ENCODE data around the gene CLDN19.

GRCh38 chr1:42165285-42166162, 979 bp upstream of the GUCA2A start:
- RRBS: no CpG with 5 or more reads among the region's 15 CpGs

GRCh38 chr1:42177553-42178015, 13.0 kb upstream of the GUCA2A start:
- RRBS: no CpG with 5 or more reads among the region's 6 CpGs

- RRBS: no CpG with 5 or more reads among the region's 2 CpGs
Observed at GRCh38 chr1:42484484-42484683, 21.3 kb downstream of the CCDC30 start.

DNA sequence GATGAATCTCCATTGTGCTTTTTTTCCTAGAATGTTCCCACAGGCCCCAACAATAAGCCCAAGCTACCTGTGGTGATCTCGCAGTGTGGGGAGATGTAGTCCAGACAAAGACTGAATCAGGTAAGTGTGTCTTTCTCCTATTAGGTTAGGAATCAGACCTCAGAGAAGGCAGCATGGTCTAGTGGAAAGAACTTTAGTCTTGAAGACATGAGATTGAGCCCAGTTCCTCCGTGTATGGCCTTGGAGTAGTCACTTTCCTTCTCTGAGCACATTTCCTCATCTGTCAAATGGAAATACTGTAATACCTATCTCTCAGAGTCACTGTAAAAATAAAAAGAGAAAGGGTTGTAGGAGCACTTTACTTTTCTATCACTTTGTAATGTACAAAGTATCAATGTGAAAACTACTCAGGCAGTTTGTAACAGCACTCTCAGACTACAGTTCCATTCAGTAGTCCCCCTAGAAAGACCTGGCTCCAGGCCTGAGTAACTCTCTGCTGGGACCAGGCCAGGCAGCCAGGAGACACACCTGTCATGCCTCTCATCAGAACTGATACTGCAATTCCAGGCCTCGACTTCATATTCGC, 9.2 kb downstream of the PPIH start:
- RRBS: no CpG with 5 or more reads among the region's 4 CpGs

DNA sequence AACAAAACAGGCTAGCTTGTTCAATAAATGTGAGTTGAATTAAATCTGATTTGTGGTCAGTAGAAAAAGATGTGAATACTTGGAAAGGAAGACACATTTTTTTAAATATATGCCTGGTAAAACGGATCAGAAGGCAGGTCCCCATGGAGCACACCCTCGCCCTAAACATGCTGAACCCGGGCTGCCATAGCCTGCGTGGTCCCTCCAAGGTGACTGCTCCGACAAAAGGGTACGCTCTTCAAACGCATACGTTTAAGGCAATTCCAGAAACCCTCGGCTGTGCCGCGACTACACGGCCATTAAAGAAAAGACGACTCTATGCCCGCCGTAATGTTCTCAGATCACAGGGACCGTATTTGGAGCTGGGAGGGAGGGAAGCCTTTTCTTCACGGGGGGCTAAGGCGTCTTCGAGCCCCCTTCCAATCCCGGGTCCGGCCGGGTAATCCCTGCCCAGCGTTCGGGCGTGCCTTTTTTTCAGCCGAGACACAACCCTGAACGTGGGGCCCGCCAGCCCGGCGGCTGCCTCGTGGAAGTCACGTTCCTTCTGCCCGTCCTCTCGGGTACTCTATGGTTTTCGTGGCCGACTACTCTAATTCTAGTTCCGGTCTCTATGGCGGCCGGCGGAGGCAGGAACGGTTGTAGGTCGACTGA, 482 bp upstream of the YBX1 start:
- RRBS: 2% methylated on average over 14 of the region's 42 CpGs

- RRBS: no CpG with 5 or more reads among the region's 4 CpGs
Observed at GRCh38 chr1:42717704-42718225, 22.3 kb downstream of the CLDN19 start.

DNA sequence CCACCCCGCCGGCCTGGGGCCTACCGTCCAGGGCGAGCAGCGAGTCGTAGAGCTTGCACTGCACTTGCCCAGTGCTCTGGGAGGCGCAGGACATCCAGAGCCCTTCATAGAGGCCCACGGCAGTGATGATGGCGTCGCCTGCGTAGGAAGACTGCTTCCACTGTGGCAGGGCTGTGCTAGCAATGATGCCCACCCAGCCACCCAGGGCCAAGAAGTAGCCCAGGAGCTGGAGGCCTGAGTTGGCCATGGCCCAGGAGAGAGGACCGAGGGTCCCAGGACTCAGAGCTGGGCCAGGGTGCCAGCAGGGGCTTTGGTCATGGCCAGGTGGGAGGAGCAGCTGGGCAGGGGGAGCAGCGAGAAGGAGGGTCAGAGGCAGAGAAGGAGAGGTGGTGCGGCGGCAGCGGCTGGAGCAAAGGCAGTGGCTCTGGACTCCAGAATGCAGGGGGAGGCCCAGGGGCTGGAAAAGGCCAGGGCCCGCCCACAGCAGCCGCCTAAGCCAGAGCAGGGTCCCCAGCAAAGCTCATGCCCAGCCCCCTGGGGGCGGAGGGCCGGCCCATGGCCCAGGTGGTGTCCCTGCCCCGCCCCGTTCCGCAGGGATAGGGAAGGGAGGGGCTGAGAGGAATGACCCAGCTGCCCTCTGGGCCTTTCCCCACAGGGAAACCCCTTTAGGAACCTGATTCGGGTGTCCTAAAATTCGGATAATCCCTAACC, at the start of gene CLDN19:
Gene CLDN19 (minus strand): TSS at position 420 of the 711 bp plus-strand sequence.
- RRBS: no CpG with 5 or more reads among the region's 25 CpGs

DNA sequence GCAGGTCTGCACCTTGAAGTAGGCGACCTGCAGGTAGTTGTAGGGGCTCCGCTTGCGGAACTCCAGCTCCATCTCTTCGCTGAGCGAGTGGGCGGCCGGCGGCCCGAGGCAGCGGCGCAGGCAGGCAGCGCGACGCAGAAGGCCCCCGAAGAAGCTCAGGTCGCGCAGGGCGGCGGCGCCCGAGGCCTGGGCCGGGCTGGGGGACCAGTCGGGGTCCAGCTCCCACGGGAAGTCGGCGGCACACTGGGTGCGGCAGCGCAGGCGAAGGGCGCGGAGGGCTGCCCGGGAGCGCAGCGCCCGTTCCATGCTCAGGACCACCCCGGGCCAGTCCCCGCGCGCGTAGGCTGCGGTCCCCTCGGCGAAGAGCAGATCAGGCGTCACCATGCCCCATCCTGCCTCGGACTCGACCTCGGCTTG, 325 bp downstream of the P3H1 start:
- RRBS: under 1% methylated on average over 29 of the region's 47 CpGs

- RRBS: no CpG with 5 or more reads among the region's 10 CpGs
Observed at GRCh38 chr1:42825145-42825860, 8.1 kb upstream of the SVBP start.

- RRBS: 1% methylated on average over 36 of the region's 61 CpGs
Observed at GRCh38 chr1:42924379-42925677, 33.8 kb downstream of the SLC2A1 start.

GRCh38 chr1:42940692-42941635, 17.7 kb downstream of the SLC2A1 start:
- RRBS: no CpG with 5 or more reads among the region's 16 CpGs

- RRBS: no CpG with 5 or more reads among the region's 1 CpG
Observed at GRCh38 chr1:42951314-42952015, 7.2 kb downstream of the SLC2A1 start.

DNA sequence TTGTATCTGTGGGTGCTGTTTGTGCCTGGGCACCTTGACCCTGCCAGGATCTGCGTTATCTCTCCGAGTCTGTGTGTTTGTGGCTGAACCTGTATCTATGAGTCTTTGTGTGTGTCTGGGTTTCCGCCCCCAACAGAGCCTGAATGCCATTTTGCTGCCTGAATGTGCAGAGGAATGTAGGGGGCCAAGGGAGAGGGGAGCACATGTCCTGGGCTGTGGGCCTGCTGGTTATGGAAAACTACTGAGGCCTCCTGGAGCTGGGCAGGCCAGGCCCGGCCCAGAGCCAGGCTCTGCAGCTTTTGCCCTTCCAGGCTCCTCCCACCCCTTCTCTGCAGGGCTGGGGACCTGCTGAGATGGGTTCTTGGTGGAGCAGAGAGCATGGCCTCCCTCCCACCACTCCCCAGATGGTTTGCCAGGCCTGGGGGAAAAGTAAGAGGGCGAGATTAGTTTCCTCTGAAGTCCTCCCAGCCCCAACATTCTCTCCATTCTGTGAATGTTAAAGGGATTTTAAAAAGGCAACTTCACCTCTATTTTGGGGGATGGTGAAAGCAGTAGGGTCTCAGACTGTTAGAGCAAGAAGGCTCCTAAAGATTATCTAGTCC, 77.9 kb upstream of the CFAP144 start:
- RRBS: no CpG with 5 or more reads among the region's 5 CpGs

GRCh38 chr1:43120260-43120799, 27.4 kb upstream of the CFAP144 start:
- RRBS: no CpG with 5 or more reads among the region's 20 CpGs

DNA sequence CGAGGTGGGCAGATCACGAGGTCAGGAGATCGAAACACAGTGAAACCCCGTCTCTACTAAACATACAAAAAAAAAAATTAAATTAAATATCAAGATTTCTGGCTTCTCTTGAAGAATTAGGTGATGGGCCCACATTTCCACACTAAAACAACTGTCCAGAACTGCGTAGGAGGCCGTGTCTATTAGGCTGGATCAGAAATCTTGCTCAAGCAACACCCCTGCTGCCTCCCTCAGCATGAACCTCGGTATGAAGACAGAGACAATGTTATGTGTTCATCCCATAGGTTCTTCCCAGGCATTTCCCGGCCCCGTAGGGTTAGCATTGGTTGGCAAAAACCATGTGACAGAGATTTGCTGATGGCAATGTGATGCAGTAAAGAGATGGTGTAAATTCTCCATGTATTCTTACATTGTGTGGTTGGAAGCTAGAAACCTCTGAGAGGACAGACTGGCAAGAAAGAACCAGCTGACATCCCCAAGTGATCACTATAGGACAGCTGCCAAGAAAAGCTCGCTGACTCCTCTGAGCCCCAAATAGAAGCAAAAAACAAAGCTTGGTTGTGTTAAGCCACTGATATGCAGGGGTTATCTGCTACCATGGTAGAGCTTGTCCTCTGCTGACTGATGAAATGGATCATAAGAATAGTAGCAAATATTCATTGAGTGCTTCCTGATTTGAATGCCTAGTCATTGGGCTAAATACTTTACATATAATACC, 10.1 kb upstream of the CFAP144 start:
- RRBS: no CpG with 5 or more reads among the region's 10 CpGs

DNA sequence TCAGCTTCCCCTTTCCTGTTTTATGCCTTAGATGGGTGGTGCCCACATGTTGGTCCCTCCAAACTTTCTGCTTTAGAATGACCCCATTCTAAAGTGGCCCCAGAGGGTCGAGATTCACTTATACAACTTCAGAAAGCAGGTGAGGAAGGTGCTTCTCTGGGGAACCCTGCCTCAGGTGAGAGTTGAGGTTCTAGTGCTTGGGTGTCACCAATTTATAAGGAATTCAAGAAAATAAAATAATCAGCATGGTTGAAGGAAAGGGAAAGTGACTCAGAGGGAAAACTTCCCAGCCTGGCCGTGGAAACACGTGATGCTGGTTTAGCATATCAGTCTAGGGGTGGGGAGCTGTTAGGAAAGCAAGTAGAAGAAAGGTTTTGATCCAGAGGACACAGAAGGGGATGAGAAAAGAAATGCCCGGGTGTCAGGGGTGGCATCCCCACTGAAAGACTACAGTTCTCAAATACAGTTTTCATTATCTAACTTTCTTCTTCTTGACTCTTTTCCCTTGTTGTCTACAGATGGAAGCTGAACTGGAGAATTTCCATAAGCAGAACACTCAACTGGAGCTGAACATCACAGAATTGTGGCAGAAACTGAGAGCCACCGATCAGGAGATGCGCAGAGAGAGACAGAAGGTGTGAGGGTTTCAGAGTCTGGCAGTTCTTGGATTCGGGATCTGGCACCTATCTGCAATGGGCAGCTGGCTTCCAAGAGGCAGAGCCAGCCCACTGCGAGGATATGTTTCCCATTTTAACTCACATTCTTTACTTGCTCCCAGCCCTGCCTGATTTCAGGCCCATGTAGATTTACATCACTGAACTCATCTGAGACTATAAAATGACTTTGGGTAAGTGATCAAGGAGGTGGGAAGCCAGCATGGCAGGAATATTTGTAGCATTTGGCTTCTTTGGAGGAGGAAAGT, 37.5 kb upstream of the TMEM125 start:
- RRBS: no CpG with 5 or more reads among the region's 8 CpGs

GRCh38 chr1:43267005-43267850, 2.6 kb upstream of the TMEM125 start:
- RRBS: no CpG with 5 or more reads among the region's 9 CpGs

DNA sequence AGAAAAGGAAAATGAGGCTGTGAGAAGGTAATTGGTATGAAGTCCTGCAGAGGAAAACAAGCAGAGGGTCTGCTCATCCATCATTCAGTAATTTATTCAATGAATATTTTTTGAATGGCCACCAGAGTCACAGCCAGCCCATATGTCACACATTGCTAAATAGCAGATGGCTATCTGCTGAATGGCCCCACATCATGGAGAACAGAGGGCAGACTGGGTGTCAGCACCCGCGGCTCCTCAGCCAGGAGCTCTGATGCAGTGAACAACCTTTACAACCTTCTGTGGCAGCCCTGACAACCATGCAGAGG, 2.6 kb upstream of the C1orf210 start:
- RRBS: no CpG with 5 or more reads among the region's 2 CpGs

DNA sequence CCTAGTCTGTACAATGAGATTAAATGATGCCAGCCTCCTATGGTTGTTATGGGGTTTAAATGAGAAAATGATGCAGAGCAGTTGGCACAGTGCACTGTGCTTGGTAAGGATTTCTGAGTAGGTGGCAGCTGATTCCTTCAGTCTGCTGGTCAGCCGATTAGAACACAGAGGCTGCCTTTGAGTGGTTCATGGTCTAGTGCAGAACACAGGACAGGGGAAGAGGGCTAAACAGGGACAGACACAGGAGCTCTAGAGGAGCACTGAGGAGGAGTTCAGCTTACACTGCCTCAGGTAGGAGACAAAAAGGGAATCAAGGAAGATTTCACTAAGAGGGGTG, 1.4 kb downstream of the TIE1 start:
- RRBS: no CpG with 5 or more reads among the region's 1 CpG

DNA sequence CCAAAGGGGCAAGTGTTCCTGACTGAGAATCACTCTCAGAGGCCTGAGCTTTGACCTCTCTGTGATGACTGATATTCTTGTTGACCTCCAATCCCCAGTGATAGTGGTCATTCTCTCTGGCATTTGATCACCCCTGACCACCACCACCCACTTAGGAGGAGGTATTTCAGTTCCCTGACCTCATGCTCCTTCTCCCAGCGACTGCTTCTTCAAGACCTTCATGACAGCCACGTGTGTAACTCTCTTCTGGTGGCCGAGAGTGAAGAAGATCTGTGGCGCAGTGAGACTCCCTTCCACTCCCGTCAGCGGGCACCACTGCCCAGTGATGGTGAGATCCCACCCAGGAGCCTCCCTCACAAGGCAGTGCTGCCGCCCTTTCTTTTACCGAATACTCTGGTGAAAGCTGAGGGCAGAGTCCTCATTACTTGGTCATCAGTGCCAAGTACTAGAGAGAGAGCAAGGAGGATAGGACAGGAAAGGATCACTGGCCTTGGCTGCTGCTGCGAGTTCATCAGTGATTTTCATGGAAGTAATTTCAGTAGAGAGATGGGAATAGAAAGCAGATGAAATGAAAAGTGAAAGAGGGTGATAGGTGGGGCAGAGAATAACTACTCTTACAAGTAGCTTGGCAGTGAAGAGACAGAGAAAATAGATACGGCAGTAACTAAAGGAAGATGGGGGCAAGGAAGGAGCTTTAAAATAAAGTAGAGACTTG, 18.6 kb downstream of the HYI start:
- RRBS: no CpG with 5 or more reads among the region's 10 CpGs

Measured in mononuclear cell (primary cell).